LNCaP clone FGC (cell line): ENCODE results near the genes ABHD8, MRPL34 and RPL18A.

DNA sequence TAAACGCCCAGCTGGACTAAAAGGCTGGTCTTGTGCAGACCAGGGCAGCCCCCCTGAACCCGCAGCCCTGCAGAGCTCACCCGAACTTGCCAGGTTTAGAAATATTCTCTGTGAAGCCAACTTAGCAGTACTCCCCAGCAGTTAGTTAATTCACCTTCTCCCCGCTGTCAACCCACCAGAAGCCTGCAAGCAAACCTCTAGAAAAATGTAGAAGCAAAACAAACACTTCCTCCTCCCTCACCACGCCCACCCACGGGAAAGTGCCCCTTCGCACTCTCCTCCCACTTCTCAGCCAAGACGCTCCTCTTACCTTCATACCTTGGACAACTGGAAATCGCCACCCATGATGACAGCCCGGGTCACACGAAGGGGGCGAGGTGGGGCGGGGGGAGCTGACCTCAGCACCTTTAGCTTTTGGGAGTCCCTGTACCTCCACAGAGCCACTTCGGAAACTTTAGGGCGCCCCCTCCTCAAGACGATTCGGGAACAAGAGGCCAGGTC, 626 bp downstream of the CPAMD8 start:
- RRBS, 2 experiments = no CpG with 5 or more reads among the region's 17 CpGs

DNA sequence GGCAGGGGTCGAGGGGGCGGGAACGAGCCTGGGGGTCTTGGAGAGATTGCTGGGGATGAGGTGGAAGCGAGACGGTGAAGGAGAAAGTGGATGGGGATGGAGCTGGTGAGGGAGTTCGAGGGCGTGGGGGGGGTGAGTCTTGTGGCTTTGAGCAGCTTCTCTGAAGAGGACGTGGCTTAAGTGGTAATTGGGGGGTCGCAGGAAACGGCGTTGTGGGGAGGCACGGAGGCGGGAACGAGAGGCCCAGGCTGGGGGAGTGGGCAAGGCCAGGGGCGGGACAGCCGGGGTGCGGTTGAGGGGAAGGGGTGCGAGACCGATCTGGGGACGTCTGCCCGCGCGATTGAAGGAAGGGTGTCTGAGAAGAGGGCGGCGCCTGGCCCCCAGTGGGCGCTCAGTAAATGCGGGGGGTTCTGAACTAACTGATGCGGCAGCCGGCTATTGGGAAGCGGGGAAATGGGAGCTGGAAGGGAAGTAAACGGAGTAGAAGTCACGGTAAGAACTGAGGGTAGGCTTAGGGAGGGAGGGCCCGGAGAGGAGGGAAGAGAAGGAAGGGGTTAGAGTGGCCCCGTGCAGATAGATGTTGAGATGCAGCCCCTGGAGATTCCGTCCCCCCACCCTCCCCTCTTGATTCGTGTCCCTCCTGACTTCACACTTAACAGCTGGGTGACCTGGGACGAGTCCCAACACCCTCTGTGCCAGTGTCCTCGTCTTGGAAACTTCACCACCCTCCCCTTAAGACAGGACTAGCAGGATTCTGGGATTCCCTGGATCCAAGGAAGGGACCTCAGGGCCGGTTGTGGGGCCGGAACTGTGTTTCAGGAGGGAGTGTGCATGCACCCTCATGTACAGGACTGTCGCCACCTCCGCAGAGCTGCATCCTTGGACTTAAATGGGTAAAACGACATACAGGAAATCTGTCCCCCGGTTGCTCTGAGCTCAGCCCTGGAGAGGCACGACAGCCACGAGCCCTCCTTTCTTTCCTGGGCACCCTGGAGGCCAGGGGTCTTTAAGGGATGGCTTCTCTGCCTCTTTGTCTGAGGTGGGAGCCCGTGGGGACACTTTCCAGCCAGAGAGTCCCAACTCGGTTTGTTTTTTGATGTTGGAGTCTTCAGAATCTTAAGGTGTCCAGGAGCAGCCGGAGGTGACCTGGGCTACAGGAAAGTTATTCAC, 784 bp downstream of the MYO9B start:
- RRBS, 2 experiments = 4 to 32% methylated on average over 3 to 5 of the region's 49 CpGs

GRCh38 chr19:17109757-17110646, 34.4 kb downstream of the MYO9B start:
- RRBS, 2 experiments = 89 to 94% methylated on average over 4 of the region's 28 CpGs

- RRBS, 2 experiments = no CpG with 5 or more reads among the region's 23 CpGs
Observed at GRCh38 chr19:17112322-17113169, 37.0 kb downstream of the MYO9B start.

DNA sequence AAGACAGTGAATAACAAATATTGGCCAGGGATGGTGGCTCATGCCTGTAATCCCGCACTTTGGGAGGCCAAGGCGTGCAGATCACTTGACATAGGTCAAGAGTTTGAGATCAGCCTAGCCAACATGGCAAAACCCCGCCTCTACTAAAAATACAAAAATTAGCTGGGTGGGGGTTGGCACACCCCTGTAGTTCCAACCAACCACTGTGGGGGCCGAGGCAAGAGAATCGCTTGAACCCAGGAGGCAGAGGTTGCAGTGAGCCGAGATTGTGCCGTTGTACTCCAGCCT, 63.0 kb upstream of the USE1 start:
- RRBS, 2 experiments = no CpG with 5 or more reads among the region's 7 CpGs

- RRBS, 2 experiments = no CpG with 5 or more reads among the region's 10 CpGs
Observed at GRCh38 chr19:17214443-17215035, 618 bp upstream of the USE1 start.

- RRBS, 2 experiments = no CpG with 5 or more reads among the region's 13 CpGs
Observed at GRCh38 chr19:17242253-17242908, 3.3 kb downstream of the NR2F6 start.

GRCh38 chr19:17271281-17271727, 4.1 kb downstream of the BABAM1 start:
- RRBS, 2 experiments = no CpG with 5 or more reads among the region's 6 CpGs

GRCh38 chr19:17302941-17303898, at the start of gene ABHD8:
Gene ABHD8 (minus strand): TSS chr19:17303425.
- RRBS, 2 experiments = 1 to 2% methylated on average over 33 of the region's 70 CpGs

- RRBS, 2 experiments = 0 to 2% methylated on average over 8 of the region's 37 CpGs
Observed at GRCh38 chr19:17305308-17305925, at the start of gene MRPL34. Gene MRPL34 (plus strand): TSS chr19:17305872.

DNA sequence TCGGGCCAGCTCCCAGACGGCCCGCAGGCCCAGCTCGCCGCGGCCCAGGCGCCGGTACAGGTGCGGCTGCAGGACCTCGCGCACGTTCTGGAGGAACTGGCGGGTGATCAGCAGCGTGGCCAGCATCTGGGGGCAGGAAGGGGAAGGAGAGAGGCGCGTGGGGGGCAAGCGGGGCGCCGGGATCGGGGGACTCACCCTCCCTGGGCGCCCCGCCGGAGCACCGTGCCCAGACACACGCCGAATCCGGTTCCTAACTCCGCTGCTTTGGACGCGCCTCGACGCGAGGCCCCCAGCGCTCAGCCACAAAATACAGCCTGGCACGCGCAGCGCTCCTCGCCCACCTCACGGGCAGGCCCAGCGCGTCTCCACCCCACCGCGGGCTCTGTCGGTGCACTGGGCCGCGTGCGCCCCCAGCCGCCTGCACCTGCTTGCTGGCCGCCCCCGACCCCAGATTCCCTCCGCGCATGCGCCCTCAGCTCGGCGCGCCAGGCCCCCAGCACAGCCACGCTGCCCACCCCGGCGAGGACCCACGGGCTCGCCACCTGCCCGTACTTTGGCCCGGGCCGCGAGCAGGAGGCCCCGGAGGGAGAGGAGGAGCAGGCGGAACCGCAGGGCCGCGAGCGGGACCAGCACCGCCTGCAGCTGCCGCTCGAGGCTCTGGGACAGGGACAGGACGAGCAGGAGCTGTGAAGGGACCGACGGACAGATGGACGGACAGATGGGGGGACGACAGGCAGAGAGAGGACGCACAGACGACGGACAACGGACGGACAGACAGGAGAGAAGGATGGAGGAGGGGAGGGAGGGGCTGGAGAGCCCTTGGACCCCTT, 5.6 kb downstream of the ANO8 start:
- RRBS, 2 experiments = 83 to 97% methylated on average over 17 to 18 of the region's 84 CpGs

DNA sequence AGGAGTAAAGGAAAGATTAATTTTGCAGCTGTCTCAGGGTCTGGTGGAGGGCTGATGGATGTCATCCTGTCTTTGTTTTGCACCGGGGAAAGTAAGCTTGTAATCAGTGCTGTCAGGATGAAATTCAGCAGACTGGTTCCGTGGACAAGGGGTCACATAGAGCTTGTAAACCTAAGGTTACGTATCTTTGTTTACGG, 7.2 kb upstream of the MVB12A start:
- RRBS, 2 experiments = no CpG with 5 or more reads among the region's 4 CpGs

DNA sequence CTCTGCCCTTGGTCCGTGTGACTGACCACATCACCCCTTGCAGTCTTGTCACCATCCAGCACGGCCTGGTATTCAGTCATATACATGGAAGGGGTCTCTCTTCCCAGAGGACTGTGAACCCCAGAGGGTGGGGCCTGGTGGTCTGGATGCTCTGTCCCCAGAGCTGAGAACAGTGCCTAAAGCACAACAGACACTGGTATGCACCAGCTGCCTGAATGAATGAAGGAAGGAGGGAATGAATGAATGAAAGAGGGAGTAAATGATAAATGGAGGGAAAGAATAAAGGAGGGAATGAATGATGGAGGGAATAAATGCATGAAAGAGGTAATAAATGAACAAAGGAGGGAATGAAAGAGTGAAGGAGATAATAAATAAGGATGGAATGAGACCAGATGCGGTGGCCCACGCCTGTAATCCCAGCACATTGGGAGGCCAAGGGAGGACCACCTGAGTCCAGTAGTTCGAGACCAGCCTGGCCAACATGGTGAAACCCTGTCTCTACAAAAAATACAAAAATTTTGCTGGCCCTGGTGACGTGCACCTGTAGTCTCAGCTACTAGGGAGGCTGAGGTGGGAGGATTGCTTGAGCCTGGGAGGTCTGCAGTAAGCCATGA, 13.7 kb downstream of the SLC27A1 start:
- RRBS, 2 experiments = no CpG with 5 or more reads among the region's 6 CpGs

GRCh38 chr19:17764945-17765640, 13.8 kb downstream of the FCHO1 start:
- RRBS, 2 experiments = no CpG with 5 or more reads among the region's 16 CpGs

DNA sequence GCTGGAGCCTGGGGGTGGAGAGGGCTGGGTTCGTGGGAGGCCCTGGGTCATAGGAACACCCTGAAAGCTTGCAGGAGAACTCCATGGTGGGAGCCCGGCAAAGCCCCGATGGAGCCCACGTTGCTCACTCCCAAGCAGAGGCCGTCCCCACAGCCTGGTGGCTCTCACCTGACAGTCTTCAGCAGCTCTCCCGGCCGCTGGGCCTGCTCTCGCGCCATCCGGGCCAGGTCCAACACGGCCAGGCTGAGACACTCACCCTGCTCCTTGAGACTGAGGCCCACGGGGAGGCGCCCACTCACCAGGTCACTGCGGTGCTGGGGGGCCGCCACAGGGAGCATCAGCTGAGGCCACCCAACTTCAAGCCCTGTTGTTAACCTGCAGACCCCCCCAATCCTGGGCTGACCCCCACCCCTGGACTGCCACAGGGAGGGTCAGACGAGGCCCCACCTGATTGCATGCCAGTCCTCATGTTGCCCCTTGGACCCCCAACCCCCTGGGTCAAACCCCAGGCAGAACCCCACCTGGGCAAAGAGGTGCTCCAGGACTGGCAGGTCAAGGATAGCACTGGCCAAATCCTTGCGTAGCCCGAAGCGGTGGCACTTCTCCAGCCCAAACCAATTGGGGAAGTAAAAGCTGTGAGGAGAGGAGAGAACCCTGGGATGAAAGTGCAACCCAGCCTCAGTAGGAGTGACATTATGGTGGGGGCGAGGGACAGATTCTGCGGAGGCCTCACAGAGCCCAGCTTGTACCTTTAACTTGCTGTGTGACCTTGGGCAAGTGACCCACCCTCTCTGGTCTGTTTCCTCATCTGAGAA, 4.7 kb downstream of the JAK3 start:
- RRBS, 2 experiments = 77 to 81% methylated on average over 4 of the region's 21 CpGs

- RRBS, 2 experiments = no CpG with 5 or more reads among the region's 27 CpGs
Observed at GRCh38 chr19:17859799-17860064, at the start of gene RPL18A. Gene RPL18A (plus strand): TSS chr19:17859910.

- RRBS, 2 experiments = no CpG with 5 or more reads among the region's 15 CpGs
Observed at GRCh38 chr19:17861872-17862494, 2.3 kb downstream of the RPL18A start.

GRCh38 chr19:17931718-17932268, 1.0 kb upstream of the CCDC124 start:
- RRBS, 2 experiments = no CpG with 5 or more reads among the region's 11 CpGs

- RRBS, 2 experiments = 0 to 3% methylated on average over 2 of the region's 46 CpGs
Observed at GRCh38 chr19:18006758-18007571, 1.0 kb upstream of the ARRDC2 start.

DNA sequence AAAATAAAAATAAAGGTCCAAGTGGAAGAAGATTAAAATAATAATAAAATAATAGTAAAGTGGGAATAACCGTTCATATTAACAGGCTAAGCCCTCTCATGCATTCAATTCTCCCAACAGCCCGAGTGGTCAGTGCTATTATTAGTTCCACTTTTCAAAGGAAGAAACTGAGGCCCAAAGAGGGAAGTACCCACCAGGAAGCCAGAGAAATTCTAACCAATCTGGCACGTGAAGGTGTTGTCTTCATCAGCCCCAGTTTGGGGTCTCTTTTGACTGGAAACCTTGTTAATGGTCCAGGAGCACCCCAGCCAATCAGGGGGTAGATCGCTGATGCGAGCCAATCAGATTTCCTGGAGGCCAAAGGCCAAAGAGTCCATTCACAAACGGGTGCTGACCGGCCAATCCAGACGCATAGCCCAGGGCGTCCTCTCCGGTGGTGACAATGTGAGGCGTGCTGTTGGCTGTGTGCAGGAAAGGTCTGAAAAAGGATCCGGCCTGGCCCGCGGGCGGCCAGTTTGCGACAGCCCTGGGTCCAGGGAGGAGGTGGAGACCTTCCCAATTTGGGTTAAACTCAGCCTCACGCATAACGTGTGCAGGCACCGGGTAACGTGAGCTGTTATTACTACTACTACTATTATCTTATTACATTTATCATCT, 3.0 kb downstream of the MAST3 start:
- RRBS, 2 experiments = 93 to 95% methylated on average over 6 to 10 of the region's 20 CpGs